Measurements from ENCODE around the genes MTCH1 and ZFAND3.

GRCh38 chr6:36504900-36505521 is 42.3 kb downstream of the STK38 start:
- RRBS, 2 experiments: no CpG with 5 or more reads among the region's 3 CpGs

- RRBS, 2 experiments: no CpG with 5 or more reads among the region's 4 CpGs
Measured at GRCh38 chr6:36516514-36517040, 30.7 kb downstream of the STK38 start.

DNA sequence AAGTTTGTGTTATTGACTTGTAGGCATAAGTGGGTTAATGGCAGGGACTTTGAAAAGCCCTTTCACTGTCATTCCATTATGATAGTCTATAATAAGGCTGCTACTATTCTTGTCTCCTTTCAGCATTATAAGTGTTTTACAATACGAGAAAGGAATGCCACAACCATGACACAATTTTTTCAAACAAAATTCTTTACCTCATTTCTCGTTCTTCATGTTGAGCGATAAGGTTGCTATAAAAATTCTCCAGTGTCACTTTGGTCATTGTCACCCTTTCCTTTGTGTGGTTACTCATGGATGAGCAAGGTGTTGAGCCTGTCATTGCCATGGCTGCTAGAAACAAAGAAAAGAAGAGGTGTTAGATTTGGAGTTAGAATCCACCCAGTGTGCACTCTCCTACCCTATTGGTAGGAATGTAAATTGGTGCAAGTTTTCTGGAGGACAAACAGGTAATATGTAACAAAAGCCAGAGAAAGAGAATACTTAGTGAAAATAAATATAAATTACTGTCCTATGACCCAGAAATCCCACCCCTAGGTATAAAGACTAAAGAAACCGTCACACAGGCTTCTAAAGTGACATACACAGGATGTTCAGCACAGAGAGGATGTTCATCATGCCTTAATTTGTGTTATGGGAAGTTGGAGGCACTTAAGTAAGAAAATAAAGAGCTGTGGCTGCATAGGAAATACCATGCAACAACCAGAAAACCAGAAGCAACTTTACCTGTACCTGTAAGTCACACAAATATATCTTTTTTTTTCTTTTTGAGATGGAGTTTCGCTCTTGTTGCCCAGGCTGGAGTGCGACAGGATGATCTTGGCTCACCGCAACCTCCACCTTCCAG is 7.2 kb downstream of the STK38 start:
- RRBS, 2 experiments: no CpG with 5 or more reads among the region's 7 CpGs

GRCh38 chr6:36908557-36909164 is 22.9 kb downstream of the C6orf89 start:
- RRBS, 2 experiments: no CpG with 5 or more reads among the region's 3 CpGs

GRCh38 chr6:36972908-36973708 is 12.9 kb downstream of the MTCH1 start:
- RRBS, 2 experiments: no CpG with 5 or more reads among the region's 5 CpGs

DNA sequence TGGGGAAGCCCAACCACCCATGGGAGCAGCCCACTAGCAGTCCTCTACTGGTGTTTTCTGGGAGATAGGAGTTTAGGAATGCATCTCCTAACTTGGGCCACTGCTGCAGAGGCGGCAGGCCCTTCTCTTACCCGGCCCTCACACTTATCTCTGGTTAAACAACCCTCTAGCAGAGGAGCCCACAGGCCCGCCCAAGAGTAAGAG is 10.2 kb downstream of the MTCH1 start:
- RRBS, 2 experiments: no CpG with 5 or more reads among the region's 3 CpGs

GRCh38 chr6:36981192-36982166 is 4.5 kb downstream of the MTCH1 start:
- RRBS, 2 experiments: 77 to 80% methylated on average over 3 of the region's 17 CpGs

GRCh38 chr6:36983288-36983707 is 2.7 kb downstream of the MTCH1 start:
- RRBS, 2 experiments: no CpG with 5 or more reads among the region's 4 CpGs

DNA sequence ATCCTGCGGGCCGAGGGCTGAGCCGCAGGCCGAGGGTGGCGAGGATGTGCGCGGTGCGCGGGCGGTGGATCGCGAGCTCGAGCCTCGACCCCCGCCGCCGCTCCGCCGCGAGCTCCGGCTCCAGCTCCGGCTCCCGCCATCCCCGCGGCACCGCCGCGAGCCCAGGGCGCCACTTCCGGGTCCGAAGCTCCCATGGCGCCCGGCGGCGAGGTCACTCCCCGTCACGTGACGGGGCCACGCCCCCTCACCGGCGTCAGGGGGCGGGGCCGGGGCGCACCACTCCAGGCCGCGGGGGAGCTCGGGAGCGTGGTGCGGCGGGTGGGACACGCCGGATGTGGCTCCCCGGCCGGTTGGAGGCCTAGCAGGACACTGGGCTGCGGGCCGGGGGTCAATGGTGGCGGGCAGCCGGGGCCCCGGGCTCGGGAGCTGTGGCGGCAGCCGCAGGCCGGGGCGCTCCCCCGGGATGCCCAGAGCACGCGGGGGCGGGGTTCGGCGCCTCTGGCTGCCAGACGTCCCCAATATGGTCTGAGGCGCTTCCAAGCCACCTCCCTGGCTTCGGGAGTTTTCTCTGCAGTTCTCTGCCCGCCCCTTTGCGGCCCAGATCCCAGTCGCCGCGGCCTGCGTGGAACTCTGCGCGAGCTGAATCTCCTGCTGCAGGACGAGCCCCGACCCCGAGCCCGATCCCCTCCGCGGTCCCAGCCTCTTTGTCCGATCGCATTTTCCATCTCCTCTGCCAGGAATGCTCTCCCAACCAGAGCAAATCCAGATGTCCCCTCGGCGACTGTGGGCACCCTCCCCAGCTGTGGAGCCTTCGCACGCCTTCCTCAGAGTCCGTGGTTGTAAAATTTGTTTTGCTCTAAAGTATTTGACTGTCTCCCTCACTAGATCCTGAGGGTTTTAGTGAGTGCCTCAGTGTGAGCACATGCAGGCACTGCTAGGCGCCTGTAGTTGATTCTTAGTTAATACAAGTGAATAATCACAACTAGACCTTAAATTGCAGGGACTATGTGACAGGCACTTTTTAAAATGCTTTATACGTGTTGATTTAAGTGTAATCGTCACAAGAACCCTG is at the start of gene MTCH1:
Gene MTCH1 (minus strand): TSS at position 217 of the 1,072 bp plus-strand sequence.
- RRBS, 2 experiments: 1 to 6% methylated on average over 27 to 29 of the region's 97 CpGs

DNA sequence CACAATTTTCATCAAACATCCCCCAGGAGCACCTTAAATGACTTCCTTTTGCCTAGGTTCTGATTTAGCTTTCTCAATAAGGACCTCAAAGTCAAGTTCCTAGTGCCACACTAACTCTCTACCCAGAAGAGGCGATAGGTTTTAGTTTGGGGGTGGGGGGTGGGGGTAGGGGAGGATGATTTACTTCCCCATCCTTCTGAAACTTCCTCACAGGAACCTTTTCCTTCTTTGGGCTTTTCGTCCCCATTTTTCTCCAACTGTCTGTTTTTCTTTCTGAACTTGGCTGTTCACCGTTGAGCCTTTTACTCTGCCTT is 1.5 kb upstream of the MTCH1 start:
- RRBS, 2 experiments: no CpG with 5 or more reads among the region's 3 CpGs

GRCh38 chr6:37103182-37104058 is 66.5 kb upstream of the PIM1 start:
- RRBS, 2 experiments: no CpG with 5 or more reads among the region's 10 CpGs

DNA sequence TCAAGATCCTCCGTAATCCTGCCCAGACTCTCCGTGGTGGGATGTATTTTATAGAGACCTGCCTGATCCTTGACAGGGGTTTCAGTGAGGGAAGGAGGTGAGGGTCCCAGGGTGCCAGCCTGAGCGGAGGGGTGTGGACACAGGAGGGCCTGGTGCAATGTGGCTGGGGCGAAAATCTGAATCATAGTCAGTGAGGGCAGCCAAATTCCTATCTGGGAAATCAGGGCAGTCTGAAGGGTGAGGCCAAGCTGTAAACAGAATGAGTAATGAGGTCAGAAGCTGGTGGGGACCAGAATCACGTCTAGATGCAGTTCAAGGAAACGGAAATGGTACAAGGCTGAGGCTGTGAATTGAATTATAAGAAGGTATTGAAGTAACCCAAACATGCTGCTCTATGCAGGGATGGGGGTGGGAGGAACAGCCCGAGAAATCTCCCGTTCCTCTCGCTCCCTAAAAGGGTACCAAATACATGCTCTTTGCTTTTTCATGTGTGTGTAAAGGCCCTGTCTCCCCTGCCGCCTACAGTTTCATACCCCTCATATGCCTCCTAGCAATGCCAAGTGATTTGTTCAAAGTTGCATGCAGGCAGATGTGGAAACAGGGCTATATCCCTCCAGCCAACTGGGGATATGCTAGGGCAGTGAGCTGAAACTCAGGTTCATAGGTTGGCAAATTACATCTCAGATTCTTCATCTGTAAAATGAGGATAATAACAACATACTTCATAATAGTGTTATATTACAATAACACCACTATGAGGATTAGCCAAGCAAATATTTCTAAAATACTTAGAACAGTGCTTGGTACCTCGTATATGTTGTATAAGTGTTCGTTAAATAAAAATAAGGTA is 35.2 kb upstream of the PIM1 start:
- RRBS, 2 experiments: no CpG with 5 or more reads among the region's 12 CpGs

DNA sequence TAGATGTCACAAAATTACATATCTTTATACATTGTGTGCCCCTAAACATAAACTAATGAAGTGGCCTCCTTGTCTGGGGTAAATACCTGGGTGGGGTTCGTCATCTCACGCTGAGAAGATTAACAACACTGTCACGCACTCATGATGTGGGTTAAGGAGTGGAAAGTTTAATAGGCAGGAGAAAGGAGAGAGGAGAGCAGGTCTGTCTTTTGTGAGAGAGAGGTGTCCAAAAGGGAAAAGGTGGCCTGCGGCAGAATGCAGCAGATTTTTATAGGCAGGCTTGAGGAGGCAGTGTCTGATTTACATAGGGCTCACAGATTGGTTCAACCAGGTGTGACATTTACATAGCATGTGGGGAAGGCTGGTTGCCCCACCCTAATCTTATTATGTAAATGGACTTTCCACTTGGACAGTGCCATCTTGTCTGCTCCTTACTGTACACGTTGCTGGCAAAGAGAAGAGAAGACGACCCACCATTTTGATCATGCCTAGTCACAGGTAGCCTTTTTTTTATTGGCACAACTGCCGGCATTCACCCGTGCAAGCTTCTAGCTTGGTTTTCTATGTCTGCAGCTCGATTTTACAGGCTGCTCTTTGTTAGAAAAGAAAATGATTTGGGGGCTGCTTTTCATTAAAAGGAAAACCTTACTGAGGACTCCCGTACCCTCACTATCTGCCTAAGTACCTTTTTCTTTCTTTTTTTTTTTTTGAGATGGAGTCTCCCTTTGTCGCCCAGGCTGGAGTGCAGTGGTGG is 9.3 kb upstream of the CMTR1 start:
- RRBS, 2 experiments: no CpG with 5 or more reads among the region's 11 CpGs

DNA sequence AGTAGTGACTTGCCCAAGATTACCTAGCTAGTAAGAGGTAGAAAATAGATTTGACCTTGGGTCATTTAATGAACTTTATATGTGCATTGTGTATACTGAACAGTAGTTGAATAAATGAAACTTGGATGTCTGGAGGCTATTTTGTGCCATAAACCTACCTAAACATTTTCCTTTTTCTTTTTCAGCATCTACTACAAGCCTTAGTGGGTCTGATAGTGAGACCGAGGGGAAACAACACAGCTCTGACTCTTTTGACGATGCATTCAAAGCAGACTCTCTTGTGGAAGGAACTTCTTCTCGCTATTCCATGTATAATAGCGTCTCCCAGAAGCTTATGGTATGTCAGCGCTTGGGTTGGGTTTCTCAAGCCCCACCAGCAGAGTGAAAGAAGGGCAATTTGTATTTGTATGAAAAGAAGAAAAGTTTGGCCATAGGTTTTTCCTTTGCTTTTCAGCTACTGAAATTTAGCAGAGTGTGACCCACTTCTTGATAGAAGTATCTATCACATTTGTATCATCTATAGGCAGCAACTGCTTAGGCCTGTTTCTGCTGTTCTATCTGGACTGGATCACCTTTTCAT is 10.9 kb downstream of the CMTR1 start:
- RRBS, 2 experiments: no CpG with 5 or more reads among the region's 5 CpGs

DNA sequence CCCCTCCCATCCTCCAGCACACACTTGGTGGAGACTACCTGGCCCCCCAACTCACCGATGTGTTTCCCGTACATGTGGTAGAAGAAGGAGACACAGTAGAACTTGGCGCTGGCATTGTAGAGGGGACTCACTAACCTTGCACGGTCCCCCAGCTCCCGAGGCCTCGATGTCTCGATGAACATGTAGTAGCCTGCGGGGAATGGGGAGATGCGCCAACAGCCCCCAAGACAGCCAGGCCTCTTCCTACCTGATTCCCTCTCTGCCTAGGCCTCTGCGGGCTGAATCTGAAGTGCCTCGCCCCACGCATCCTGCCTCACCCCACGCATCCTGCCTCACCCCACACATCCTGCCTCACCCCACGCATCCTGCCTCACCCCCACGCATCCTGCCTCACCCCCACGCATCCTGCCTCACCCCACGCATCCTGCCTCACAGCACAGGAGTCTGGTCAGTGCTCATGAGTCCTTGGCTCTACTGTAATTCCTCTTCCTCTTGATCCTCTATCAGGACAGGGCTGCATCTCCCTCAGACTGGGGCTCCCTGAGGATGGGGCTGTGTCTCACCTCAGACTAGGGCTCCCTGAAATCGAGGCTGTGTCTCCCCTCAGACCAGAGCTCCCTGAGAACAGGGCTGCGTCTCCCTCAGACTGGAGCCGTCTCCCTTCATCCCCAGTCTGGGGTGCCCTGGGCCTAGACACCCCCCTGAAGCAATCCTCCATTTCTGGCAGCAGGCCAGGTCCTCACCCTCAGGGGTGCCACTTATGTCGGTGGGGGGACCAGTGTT is 53.7 kb downstream of the MDGA1 start:
- RRBS, 2 experiments: no CpG with 5 or more reads among the region's 21 CpGs

DNA sequence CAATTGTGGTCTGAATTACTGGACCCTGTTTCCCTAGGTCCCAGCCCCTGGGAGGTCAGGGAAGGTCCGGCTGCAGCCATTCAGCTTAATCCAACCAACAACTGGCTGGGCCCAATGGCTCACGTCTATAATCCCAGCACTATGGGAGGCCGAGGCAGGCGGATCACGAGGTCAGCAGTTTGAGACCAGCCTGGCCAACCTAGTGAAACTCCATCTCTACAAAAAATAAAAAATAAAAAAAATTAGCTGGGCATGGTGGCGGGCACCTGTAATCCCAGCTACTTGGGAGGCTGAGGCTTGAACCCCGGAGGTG is 53.5 kb upstream of the ZFAND3 start:
- RRBS, 2 experiments: no CpG with 5 or more reads among the region's 7 CpGs

- RRBS, 2 experiments: 1 to 6% methylated on average over 38 to 39 of the region's 105 CpGs
Measured at GRCh38 chr6:37819277-37820148, at the start of gene ZFAND3. Gene ZFAND3 (plus strand): TSS chr6:37819727.

- RRBS, 2 experiments: no CpG with 5 or more reads among the region's 8 CpGs
Measured at GRCh38 chr6:37848567-37849382, 29.2 kb downstream of the ZFAND3 start.

GRCh38 chr6:38150549-38151132 is 331.1 kb downstream of the ZFAND3 start:
- RRBS, 2 experiments: no CpG with 5 or more reads among the region's 8 CpGs

Data from Panc1 (cell line).